ENCODE results near the genes SLC6A20, CCR2, CCR5 and TDGF1.

DNA sequence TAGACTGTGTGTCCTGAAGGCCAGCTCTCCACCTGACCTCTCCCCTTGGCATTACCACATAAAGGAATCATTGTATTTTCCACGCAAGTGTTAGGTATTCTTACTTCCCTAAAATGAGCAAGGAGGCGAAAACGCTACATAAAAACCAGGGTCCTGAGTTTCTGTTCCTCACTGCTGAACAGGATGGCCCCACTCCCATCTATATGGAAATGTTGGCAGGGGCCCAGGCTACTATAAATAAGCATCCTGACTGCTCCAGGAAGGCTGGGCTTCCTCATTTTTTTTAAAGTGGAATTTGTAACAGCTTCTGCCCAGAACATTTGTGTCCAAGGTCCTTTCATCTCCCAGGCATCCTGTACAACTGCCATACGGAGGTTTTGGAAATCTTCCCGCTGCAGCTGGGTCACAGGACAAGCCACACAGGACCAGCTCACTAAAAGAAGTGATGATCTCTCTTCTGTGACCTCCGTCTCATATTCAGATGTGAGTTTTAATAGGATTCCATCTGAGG, 56.5 kb upstream of the LIMD1 start:
- PRO-cap = no peak

DNA sequence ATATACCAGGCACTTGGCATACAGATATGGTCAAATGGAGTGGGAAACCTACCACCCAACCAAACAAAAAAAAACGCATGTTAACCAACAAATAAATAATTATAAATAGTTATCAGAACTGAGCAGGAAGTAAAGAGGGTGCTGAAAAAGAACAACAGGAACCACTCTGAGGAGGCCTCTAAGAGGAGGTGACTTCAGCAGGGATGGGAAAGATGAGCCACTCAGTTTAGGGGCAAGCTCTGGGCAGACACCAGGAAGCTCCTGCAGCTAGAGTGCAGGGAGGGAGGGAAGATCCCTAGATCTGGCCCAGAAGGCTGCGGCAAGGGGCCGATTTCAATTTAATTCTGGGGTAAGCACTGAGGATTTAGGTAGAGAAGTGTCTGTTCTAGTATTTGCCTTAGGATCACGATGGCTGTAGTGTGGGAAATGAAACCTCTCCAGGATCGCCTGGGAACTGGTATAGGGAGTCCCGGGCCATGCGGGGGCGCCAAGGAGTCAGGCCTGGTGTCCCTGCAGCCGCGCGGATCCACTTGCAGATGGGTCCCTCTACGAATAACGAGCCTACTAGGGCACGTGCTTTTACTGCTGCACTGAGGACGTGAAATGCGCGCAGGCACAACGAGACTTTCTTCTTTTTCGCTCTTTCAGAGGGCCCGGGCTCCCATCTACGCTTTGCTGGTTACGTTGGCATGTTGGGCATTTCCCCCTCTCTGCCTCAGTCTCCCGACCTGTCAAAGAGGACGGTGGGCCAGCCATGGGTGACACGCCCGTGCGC, 1.5 kb upstream of the LIMD1 start:
- PRO-cap = no peak

DNA sequence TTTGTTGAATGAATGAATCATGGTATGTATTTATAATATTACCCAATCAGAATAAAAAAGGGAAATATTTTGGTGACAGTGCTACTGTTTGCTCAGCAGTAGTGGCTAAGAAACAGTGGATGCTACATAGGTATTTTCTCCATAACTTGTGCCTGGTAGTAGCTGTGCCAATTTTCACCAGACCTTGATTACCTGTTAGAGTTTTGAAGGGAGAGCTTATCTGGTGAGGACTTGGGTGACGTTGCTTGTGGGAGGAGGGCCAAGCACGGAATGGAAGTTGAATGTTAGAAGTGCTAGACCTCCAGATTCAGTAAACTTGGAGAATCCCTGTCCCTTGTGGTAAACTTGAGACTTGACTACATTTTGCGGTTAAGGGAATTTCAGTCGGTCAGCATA, 14.4 kb downstream of the LIMD1 start:
- PRO-cap = no peak

DNA sequence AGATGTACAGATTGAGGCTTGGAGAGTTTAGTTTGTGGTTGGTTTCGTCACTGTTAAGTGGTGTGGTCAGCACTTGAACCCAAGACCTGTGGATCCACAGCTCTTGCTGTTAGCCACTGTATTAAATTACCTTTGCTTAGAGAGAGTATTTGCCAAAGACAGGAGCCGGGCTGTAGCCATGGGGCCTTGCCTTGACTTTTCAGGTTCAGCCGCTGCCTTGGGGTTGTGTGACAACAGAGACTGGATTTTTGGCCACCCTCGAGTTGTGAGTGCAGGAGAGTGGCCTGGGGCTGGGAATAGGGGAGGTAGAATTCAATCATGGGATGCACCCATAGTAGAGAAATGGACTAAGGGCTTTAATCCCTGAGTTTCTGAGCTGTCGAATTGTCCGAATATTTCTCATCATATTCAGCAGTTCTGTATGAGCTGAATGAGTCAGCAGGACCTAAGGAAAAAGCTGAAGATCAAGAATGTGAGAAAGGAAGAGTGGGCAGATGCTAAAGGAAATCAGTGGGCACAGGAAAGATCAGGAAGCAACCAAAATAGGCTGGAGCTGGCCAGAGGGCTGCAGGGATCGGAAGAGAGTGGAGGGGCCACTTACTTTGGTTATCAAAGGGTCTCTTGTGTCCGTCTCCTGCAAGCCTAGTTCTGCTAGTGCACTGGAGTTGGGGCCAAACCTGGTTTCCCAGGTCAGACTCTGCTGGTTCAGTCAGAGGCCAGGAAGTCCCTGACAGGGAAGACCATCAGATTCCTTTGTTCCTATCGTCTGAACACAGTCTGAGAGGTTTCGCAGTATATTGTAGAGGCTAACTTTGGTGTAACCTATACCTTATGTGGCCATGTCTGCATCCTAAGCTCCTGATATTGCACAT, 44.4 kb upstream of the SACM1L start:
- PRO-cap = no peak

DNA sequence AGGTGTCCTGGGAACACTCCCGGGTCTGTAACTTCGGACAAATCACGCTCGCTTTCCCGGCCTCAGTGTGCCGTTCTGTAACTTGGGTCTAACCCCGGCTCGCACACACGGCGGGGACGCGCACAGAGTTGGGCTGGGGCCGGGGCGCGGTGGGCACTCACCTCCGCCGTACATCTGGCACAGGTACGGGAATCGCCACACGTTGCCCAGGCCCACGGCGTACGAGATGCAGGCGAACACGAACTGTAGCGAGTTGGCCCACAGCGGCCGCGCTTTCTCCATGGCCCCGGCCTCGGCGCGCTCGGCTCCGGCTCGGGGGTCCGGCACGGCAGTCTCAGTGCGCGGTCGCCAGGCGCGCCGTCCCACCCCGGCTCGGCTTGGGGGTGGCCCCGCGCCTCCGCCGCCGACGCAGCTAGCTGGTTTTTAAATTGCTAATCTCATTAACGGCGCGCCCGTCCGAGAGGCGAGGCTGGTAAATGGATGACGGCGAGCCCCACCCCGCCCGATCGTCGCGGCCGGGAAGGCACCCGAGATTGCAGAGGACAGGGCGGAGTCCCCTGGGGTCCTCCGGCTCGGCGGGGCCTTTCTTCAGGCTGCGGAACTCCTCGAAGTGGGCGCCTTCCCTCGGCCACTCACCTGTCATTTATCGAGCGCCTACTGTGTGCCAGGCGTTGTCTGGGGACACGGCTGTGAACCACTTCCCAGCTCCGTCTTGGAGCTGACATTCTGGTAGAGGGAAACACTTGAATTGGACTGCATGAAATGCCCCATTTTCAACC, at the start of gene SLC6A20:
TSS of gene SLC6A20 (minus strand) at position 399 of the 779 bp plus-strand sequence.
- PRO-cap = no peak

- PRO-cap = no peak
Measured at GRCh38 chr3:45892530-45893140, 6.3 kb downstream of the CCR9 start.

GRCh38 chr3:45894037-45894519, 7.7 kb downstream of the CCR9 start:
- PRO-cap = no peak

- PRO-cap = no peak
Measured at GRCh38 chr3:45945256-45945642, 2.0 kb downstream of the CXCR6 start.

GRCh38 chr3:45953240-45953909, 10.1 kb downstream of the CXCR6 start:
- PRO-cap = no peak

- PRO-cap = no peak
Measured at GRCh38 chr3:46091091-46091504, 63.8 kb upstream of the XCR1 start.

- PRO-cap = no peak
Measured at GRCh38 chr3:46163631-46164263, 44.4 kb downstream of the CCR1 start.

GRCh38 chr3:46353942-46354294, at the start of gene CCR2:
Gene CCR2, plus strand, starts transcription at chr3:46354111.
- PRO-cap = no peak

- PRO-cap = unidirectional peak, plus-strand start at chr3:46370946
Measured at GRCh38 chr3:46370705-46371154, at the start of gene CCR5. Gene CCR5, plus strand, starts transcription at chr3:46370946.

GRCh38 chr3:46396042-46396478, 11.0 kb upstream of the CCRL2 start:
- PRO-cap = no peak

GRCh38 chr3:46462152-46462525, 2.6 kb downstream of the LTF start:
- PRO-cap = no peak

- PRO-cap = no peak
Measured at GRCh38 chr3:46577519-46578307, at the start of gene TDGF1. Gene TDGF1, plus strand, starts transcription at chr3:46577788.

DNA sequence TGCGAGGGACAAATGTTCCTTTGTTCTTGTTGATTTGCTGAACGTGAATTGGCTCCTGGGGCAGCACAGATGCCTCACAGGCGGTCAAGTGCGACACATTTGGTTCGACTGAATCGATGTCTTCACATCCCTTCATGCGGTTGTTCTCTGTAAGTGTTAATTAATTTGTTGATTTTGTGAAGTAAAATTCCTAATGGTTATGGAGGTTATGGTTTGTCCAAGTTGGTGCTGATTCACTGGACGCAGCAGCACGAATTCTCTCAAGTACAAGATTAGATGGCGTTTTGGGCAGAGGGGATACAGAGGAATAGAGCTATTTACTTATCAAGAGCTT, 192 bp downstream of the FAM240A start:
- PRO-cap = no peak

DNA sequence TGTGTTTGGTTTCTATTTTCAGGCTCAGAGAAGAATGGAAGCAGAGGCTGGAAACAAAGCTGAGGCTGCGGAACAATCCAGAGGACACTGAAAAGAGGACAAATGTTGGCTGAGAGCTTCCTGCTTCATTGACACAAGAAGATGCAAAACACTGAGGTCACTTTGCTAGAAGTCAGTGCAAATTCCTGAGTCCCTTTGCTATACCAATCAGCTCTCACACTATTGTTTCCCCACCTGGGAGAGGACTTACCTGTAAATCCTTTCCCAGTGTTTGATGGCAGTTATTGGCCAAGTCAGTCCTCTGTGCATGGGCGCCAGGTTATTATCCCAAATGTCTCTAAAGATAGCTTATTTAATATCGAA, 12.8 kb downstream of the FAM240A start:
- PRO-cap = no peak

GRCh38 chr3:46666364-46666827, 27.1 kb downstream of the ALS2CL start:
- PRO-cap = no peak

DNA sequence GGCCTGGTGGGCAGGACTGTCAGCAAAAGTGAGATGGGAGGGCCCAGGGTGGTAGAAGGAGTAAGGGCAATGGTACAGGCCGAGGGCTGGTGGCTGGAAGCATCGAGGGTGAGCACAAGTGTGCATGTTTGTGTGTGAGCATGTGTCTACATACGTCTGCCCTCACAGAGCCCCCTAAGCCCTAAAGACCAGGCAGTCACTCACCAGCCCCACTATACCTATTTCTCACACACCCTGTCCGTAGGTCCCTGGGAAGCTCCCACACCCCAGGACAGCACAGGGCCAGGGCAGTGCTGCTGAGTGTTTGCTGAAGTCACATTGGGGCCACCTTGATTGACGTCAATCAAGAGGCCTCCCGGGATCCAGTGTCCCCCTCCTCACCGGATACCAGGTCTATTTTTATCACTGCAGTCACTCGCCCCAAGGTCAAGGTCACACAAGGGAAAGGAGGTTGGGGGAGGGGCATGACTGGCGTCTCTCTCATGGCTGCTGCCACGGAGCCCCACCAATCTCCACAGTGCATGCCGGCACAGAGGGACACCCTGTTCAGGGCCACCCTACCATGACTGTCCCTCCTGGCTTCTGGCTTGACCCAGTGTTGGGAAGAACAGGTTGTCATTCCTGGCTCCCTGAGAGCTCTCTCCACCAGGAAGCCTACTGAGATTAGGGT, 1.7 kb downstream of the MYL3 start:
- PRO-cap = no peak